A673 (cell line): Measurements from ENCODE around the gene NUDT4.

- PRO-cap = unidirectional peak, plus-strand start at chr12:92820522
Observed at GRCh38 chr12:92820410-92820788, 108.7 kb downstream of the EEA1 start.

- PRO-cap = no peak
Observed at GRCh38 chr12:92842207-92842848, 86.8 kb downstream of the EEA1 start.

DNA sequence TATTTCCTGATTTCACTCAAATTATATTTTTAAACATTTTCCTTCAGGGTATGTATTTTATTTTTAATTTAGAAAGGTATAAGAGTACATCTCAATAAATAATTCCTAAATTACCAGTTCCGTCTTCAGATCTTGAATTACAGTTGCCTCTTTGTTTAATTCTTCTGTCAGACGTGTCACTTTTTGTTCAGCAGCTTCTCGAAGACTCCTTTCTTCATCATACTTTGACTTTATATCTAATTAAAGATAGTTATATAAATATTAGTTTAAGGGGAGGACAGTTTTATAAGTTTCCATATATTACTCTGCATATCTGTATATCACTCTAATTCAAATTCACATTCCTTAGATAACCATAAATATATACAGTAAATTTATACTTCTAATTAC is 77.0 kb downstream of the EEA1 start:
- PRO-cap = no peak

GRCh38 chr12:92927831-92928399 is 1.2 kb downstream of the EEA1 start:
- PRO-cap = unidirectional peak, plus-strand start at chr12:92927925; unidirectional peak, plus-strand start at chr12:92928048

DNA sequence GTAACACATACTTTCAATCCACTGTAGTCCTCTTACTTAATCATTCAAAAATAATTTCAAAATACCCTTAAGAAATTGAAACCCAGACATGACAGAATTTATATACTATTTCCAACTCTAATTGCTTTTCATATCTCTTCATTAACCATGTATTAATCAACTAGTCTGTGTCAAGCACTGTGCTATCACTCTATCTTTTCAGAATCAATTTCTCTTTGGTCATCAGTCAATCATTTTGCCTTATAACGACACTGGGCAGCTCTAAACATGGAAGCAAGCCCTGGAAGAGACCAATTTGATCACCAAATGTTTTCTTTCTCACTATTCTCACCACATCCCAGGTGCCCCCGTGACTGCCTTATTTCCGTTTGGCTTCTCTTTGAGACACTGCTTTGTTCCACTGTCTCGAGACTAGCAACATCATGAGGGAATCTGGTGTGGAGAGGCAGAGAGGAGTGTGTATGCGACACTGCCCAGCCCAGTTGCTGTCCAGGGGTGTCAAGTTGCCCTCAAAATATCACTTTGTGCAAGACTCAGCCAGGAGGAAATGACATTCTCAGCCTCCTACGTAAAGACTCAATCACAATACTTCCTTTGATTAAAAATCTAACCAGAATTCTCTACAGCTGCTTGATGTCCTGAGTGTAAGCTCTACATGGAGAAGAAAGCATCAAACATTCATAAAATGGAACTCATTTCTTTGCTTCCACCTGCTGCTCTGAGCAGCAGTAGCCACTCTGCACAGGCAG is 48.1 kb upstream of the EEA1 start:
- PRO-cap = no peak

DNA sequence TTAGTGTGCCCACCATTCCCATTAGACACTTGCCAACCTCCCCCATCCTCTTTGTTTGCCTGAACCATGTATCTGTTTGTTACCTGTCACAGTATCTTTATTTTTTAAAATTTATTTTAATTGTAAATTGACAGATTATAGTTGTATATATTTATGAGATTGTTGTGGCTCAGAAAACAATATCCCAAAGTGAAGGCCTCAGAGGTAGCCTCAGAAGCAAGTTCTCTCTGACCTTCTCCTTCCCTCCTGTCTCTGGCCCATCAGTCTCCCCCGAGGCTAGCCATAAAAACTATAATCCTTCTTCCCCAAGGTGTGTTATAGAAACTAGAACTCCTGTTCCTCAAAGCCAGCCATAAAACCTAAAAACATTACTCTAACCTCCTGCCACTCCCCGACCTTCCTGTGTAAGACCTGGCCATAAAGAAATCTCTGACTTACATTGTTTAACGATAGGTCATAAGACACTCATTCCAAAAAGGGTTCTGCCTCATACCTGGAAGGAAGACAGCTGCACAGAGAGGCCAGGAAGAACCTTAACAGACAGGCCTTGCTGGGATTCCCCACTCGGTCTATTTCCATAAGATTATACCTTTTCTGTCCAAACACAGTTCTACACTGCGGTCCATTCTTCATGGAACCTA is 70.8 kb upstream of the EEA1 start:
- PRO-cap = no peak

- PRO-cap = bidirectional peak, plus-strand start at chr12:93377926, minus-strand start at chr12:93377727
Observed at GRCh38 chr12:93377390-93378149, at the start of gene NUDT4. NUDT4 (plus strand) TSS chr12:93377925.

DNA sequence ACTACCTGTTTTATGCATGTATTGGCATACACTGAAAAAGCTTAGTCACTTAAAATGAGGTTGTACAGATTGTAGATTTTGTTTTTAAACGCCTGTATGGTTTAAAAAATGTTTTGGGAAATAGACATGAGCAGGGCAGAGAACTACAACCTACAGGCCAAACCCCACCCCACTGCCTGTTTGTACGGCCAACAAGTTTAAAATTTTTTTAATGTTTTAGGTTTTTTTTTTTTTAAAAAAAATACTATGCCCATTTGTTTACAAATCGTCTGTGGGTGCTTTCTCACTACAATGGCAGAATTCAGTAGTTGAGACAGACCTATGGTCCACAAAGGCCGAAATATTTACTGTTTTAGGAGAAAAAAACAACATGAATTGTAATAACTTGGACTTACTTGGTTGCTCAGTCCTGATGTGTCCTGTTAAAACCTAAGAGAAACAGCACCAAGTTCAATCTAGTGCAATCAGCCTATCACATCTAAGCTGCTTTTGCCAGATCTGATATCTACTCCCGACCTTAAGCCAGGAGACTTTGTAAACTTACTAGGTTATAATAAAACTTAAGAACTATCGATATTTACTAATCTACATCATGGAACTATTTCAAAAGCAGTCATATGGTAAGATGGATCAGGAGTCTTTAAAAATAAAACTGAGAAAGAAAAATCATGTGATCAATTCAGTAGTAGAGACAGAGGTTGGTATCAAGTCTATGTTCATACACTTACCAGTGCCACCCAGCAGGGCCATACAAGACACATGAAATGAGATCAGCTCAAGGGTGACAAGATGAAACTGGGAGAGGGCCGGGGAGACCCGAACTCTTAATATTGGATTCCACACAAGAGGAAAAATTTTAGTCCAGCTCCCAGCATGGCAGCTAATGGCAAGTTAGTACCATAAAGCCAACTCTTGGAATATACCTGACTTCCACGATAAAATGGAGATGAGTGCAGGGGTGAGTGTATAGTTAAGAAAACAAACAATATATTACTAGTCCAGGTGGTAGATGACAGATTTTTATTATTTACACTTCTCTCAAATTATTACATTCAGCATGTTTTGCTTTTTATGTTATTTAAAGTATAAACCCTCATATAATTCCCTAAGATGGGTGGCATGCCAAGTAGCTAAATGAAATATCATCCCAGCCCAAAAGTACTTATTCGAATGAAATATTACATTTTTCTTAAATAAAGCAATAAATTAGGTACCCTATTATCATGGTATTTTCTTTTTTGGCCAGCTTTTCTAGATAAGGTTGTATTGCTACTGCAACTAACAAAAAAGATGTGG is 27.4 kb downstream of the NUDT4 start:
- PRO-cap = no peak

DNA sequence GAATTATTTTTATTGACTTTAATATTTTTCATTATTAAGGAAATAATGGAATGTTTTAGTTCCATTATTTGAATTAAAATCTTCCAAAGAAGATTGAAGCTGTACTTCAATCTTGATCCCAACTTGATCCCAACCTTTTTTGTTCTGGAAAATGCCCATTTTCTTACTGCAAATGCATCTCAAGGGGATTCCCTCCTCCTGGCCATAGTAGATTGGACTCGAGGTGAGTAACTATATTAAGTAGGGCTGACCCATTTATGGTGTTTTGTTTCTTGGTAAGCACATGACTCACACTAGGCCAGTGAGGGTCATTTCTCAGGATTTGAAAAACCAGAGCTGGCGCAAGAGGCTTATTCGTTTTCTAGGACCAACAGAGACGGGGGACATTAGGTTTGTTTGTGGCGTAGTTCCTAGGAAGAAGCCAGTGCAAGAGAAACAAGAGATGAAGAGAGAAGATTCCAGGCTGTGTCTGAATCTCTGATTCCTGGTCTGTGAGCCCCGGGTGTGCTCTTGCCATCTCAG is 51.4 kb downstream of the MRPL42 start:
- PRO-cap = no peak

DNA sequence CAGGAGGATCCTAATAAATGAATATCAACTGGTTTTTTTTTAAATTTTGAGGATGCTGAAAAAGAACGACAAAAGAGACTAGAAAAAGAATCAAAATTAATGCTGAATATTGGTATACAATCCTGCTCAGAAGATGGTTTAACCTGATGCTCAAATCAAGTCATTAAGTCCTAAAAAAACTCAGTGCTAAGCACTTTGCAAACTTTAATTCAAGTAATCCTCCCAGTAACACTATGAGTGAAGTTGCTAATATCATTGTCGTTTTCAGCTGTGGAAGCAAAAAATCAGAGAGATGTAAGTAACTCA is 34.2 kb upstream of the SOCS2 start:
- PRO-cap = no peak

DNA sequence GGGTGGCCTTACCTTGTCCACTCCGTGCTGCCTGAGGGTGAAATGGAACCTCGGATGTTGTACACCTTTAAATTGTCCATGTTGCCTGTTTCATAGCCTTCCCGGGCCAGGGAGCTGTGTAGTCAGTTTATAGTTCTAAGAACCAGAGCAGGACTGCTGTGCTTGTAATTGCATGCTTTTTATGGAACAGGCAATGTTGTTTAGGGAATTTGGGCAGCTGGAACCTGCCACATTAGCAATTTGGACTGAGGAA is 60.4 kb downstream of the CRADD start:
- PRO-cap = no peak

DNA sequence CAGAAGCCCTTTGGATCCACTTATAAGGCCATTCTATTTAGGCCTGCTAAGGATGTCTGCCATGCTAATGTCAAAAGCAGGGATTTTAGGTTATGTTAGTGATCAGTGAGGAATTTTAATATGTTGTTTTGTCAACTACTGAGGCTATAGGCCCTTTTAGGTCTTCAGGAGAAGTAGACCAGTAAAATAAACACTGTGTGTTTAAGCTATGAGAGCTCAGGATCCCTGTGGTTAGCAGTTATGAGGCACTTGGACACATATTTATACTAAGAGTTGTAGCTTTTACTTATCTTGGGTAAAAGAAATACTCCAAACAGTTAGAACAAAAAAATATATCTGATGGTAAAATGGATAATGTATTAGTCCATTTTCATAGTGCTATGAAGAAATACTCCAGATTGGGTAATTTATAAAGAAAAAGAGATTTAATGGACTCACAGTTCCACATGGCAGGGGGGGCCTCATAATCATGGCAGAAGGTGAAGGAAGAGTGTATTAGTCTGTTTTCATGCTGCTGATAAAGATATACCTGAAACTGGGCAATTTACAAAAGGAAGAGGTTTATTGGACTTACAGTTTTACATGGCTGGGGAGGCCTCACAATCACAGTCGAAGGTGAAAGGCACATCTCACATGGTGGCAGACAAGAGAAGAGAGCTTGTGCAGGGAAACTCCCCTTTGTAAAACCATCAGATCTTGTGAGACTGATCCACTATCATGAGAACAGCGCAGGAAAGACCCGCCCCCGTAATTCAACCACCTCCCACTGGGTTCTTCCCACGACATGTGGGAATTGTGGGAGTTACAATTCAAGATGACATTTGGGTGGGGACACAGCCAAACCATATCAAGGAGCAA is 75.3 kb downstream of the CRADD start:
- PRO-cap = no peak

- PRO-cap = no peak
Observed at GRCh38 chr12:93773112-93773667, 96.0 kb downstream of the CRADD start.

DNA sequence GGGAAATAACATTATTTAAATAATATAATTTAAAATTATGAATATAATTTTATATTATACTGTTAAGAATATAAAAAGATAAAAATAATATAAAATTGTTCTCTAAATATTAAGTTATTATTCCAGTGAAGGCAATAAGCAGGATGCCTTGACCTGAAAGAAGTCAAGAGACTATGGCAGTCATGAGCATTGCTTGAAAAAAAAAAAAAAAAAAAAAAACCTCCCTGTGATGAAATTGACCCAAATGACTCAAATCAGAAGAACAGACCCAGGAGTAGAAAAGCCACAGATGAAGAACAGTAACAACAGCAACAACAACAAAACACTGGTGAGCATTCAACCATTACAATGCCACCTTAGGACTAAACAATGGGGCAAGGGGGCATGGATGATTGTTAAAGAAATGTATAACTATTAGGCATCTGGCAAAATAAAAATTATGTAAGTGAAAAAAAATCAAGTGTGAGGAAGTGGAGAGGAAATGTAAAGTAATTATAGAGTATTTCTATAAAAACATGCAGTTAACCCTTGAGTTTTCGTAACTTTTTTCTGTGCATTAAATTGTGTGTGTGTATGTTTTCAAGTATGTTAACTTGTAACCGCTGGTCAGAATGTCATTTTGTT is 170.2 kb downstream of the CRADD start:
- PRO-cap = no peak

DNA sequence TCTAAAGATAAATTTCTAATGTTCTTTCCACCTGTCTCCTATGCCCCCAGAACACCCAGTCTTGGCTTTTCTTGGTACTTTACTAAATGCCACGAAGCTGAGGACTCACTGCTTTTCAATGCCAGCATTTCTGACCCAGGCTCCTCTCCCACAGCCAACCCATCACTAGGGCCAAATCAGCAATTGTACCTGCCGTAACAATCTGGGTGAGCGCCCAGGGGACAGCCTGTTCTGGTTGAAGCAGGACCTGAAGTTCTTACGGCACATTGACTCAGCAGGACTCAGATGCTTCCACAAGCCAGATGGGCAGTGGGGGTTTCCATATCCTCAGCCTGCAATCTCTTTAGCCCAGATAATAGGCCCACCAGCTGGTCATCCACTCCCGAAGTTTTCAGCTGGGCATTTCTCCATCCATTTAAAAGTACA is 75.1 kb upstream of the PLXNC1 start:
- PRO-cap = no peak

- PRO-cap = no peak
Observed at GRCh38 chr12:94075317-94076009, 72.9 kb upstream of the PLXNC1 start.

GRCh38 chr12:94276555-94277162 is 128.3 kb downstream of the PLXNC1 start:
- PRO-cap = no peak

DNA sequence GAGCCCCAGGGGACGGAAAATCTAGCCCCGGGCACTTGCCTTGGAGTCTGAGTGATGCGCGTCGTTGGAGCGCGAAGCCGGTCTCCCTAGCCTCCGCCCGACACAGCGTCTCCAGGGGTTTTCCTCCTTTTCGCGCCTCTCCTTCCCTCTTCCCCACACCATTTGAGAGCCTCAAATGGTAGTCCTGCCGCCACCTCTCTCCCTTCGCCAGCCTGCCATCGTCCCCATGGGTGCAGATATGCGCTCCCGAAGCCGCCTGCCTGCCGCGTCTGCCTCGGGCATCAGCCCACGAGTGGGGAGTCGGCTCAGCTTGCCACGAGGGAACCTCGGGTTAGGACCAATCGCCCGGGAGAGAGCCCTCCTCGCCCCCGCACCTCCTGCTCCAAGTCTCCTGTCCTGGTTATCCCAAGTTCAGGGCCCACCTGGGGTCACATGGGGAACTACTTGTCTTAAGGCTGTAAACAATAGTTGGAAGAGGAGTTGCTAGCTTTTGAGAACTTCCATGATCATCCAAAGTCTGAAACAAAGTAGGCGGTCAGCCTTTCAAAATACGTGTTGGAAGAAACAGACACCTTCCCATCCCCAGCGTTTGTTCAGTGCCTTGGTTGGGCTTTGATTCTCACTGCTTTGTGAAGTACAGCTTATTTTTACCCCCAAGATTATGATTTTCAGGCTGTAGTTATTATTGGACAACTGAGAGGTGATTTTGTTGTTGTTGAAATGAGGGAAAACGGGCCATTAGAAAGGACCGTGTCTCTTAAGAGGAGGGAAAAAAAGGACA is 684 bp upstream of the CEP83 start:
- PRO-cap = bidirectional peak, plus-strand start at position 156 of the sequence, minus-strand start at position 113 of the sequence; bidirectional peak, plus-strand start at position 285 of the sequence, minus-strand start at position 294 of the sequence

- PRO-cap = no peak
Observed at GRCh38 chr12:94621649-94622159, 28.7 kb downstream of the TMCC3 start.

GRCh38 chr12:94872230-94872429 is 131.4 kb downstream of the NDUFA12 start:
- PRO-cap = no peak